NT2/D1 (cell line): ENCODE measurements around a stretch of chr17.

GRCh38 chr17:29434034-29434657 is 44.0 kb downstream of the TAOK1 start:
- RRBS, 2 experiments: no CpG with 5 or more reads among the region's 8 CpGs

GRCh38 chr17:29491541-29492046 is 75.2 kb downstream of the ABHD15 start:
- RRBS, 2 experiments: no CpG with 5 or more reads among the region's 7 CpGs

DNA sequence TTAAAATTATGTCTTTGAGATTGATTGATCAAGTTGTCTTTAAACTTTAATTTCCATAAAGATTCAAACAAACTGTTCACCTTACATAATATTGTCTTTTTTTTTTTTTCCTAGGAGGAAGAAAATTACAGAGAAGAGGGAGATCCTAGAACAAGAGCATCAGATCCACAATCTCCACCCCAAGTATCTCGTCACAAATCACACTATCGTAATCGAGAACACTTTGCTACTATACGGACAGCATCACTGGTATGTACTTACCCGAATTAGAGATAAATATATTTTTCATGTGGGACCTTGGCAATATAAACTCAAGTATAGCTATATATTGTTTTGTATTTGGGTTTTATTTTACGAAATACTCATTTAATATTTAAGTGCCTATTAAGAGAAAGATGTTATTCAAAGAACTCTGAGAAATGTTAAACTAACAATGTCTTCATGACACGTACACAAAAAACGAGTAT is 64.3 kb downstream of the ABHD15 start:
- RRBS, 2 experiments: no CpG with 5 or more reads among the region's 8 CpGs

DNA sequence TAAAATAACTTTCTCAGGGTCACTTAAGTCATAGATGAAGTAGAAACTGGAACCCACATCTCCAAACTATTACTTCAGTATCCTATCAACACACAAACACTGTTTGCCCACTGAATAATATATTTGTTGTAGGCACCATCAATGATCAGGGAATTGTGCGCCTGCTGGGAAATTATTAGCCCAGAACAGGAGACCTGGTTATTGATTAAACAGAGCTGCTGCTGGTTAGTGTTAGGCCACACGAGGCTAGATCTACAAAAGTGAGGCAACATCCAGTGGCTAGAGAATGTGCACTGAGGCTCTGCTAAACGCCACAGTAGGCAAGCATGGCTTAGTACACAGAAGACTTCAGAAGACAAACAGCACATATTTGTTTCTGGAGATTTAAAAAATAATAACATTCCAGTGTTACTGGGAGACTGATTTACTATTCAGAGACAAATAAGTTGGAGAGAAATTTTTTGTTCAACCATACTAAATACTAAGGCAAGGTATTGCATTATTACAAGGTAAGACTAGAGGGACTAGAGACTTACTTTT is 11.0 kb downstream of the ABHD15 start:
- RRBS, 2 experiments: no CpG with 5 or more reads among the region's 3 CpGs

DNA sequence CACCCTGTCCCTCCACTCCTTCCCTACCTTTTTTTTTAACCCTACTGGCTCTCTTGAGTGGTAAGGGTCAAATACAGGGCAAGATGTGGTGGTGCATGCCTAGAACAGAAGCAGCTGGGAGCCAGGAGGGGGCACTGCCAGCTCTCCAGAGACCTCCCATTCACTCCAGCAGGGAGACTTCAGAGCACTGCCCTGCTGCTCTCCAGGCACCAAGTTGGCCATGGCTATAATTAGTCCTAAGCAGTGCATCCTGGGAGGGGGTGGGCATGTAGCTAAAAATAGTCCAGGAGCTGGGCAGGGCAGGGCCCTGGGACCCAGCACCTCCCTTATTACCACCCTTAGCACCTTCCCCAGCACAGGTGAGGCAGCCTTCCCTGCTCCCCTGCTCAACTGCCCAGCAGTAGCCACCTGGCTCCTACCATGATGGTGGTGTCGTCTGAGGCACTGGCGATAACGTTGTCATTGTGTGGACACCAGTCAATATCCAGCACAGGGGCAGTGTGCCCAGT is 3.4 kb downstream of the CORO6 start:
- RRBS, 2 experiments: no CpG with 5 or more reads among the region's 3 CpGs

GRCh38 chr17:29639191-29640091 is 16.7 kb upstream of the CORO6 start:
- RRBS, 2 experiments: no CpG with 5 or more reads among the region's 7 CpGs

GRCh38 chr17:29649348-29649850 is 26.7 kb upstream of the CORO6 start:
- RRBS, 2 experiments: no CpG with 5 or more reads among the region's 5 CpGs

DNA sequence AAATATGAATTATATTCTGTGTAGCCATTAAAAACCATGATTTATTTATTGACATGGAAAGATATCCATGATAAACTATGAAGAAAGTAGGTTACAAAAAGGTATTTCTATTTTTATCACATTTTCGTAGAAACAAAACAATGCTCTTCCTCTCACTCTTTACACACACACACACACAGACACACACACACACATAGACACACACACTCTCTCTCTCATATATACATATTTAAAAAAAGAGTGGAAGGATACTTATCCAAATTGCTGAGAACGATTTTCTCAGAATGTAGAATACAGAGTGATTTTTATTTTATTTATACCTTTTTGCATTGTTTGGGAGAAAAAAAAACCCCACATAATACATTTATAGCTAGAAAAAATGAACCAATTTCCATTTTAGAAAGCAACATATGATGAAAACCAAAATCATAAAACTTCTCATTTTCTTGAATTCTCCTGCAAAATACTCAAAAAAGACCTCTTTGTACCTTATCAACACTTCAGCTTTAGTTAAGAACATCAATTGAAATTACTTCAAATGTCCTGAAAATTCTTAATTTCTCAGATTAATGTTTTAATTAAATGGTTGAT is 68.1 kb upstream of the CORO6 start:
- RRBS, 2 experiments: no CpG with 5 or more reads among the region's 2 CpGs

GRCh38 chr17:29723671-29724315 is 101.1 kb upstream of the CORO6 start:
- RRBS, 2 experiments: no CpG with 5 or more reads among the region's 3 CpGs

DNA sequence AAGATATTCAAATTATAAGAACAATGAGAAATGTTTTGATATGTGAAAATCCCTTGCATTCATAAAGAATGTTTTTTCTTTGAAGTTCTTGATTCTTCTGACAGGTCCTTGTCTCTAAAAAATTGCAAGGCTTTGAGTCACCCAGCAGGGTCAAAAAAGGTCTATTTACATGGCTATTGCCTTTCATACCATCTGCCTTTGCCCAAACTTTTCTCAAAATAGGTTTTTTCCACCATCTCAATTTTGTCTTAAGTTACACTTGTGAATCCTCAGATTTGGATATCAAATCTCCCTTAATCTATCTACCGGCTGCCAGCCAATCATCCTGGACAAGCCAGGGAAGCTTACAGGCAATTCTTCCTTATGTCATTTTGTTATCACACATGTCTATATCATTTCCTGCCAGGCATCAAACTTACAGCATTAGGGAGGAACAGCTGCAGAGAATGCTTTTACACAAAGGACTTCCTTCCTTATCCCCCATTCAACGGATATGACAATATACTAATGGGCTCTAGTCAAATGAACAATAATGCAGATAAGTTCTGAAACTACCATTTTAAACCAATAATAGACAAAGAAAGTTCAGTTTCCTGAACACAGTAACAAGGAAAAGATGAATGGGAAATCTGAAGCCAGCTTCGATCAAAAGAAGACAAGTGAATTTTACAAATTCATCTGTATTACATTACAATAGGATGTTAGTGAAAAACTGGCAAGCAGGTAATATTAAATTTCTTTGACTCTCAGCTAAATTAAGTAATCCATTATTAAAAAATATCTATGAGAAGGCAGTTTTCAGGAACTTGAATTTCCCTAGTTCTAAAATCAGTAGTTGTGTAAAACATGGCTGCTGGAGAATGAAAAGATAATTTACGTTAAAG is 104.2 kb upstream of the CORO6 start:
- RRBS, 2 experiments: no CpG with 5 or more reads among the region's 4 CpGs

DNA sequence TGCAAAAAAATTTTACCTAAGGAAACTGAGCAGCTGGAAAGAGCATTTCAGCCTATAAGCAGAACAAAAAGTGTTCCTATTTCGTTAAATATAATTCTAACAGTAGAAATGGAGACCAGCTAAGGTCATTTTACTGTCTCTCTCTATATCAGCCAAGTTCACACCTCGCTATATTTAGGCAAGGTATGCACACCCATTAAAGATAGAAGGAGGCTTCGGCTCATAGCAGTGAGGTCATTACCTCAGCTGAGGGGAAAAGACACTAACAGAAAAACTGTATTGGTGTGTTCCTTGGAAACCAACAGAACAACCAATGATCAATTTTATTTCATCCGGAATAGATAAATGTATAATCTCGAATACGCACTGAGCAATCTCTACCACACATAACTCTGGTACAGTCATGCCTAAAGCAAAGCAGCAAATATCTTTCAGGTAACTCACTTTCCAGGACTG is 109.8 kb upstream of the CORO6 start:
- RRBS, 2 experiments: no CpG with 5 or more reads among the region's 6 CpGs

DNA sequence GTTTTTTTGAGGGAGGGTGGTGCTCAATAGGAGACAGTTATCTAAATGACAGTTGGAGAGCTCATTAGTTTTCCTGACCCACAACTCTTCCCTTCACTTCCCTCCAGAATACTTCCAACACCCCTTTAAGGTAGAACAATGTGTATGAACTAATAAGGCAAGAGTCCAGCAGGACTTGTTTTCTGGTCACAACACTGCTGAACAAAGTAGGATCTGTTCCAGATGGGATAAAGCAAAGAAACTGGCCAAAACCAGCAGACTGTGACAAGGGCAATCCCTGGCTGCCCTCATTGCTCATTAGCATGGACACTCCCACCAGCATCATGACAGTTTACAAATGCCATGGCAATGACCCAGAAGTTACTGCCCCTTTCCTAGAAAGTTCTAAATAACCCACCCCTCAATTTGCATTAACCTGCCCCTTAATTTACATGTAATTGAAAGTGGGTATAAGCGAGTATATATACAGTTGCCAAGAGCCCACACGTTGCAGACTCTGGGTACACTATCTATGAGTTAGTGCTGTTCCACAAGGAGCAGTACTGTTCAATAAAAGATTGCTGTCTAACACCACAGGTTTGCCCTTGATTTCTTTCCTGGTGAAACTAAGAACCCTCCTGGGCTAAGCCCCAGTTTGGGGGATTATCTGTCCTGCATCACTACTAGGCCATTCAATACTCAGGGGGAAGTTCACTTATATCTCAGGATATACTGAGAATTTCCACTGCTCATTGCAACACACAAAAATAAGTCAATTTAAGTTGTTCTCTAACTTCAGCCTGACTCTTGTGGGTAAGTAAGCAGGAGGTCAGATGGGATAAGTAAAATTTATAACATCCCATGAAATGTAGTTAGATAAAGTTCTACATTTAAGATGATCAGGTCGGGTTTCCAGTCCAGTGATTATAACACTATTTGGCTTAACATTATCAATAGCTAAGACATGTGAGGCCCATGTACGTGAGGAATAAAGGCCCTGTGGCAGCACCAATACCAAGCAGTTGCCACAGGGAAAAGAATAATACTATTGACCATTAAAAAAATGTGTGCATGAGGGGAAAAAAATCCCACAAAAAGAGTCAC is 82.2 kb downstream of the SSH2 start:
- RRBS, 2 experiments: no CpG with 5 or more reads among the region's 4 CpGs

GRCh38 chr17:29928814-29929948 is 847 bp downstream of the SSH2 start:
- RRBS, 2 experiments: no CpG with 5 or more reads among the region's 39 CpGs

- RRBS, 2 experiments: no CpG with 5 or more reads among the region's 18 CpGs
These were observed 118 bp upstream of the SSH2 start for GRCh38 chr17:29930276-29930415.

DNA sequence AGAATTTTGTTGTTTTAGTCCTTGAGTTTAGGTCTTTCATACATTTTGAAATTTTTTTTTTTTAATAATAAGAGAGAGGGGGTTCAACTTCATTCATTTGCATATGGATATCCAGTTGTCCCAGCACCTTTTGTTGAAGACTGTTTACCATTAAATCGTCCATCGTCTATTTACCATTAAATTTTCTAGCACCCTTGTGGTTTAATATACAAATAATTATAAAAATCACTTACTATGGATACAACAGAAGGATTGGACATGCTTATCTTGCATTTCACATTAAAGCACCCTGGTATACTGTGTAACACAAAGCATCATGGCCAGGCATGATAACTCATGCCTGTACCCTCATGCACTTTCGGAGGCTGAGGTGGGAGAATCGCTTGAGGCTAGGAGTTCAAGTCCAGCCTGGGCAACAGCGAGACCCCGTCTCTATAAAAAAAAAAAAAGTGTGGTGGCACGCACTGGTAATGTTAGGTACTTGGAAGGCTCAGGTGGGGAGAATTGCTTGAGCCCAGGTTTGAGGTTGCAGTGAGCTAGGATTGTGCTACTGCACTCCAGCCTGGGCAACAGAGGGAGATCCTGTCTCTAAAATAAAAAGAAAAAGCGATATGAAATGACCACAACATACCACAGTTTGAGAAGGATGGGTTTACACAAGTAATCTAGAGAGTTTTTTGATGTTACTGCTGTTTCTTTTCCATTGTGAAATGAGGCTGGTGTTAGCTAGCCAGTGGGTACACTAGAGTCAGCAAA is 7.2 kb downstream of the NSRP1 start:
- RRBS, 2 experiments: no CpG with 5 or more reads among the region's 8 CpGs

GRCh38 chr17:30236797-30237337 is 1.4 kb upstream of the SLC6A4 start:
- RRBS, 2 experiments: 70 to 75% methylated on average over 3 of the region's 21 CpGs

DNA sequence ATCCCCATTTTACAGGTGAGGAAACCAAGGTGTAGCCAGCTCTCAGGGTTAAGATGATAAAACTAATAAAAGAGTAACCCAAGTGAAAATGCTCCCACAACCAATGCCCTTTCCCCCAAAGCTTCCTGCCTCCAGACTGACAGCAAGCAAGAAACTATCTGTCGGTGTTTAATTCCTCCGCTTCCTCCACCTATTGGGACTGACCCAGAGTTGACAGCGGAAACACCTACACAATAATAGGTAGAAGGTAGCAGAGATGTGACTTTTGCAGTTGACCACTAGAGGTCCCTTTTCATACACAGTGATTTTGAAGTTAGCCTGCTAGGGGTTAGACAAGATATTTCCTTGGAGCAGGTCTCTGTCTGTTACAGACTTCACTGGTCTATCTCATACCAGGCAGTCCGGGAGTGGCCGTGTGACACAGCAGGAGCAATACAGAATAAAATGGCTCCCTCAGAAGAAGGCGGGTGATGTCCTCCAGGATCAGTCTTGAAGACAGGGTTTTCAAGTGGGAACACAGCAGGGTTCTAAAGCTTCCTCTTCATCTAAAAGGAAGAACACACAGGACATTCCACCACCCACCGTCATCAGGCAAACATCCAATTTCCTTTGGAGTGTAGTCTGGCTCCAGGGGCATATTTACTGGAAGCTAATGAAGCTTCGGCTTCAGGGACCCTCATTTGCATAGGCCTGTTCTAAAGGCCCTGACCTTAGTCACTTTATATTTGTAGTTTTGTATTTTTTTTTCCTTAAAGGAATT is 6.3 kb upstream of the TMIGD1 start:
- RRBS, 2 experiments: no CpG with 5 or more reads among the region's 8 CpGs

GRCh38 chr17:30415037-30415722 is 36.5 kb downstream of the CPD start:
- RRBS, 2 experiments: no CpG with 5 or more reads among the region's 3 CpGs

- RRBS, 2 experiments: no CpG with 5 or more reads among the region's 1 CpG
These were observed 44.7 kb downstream of the CPD start for GRCh38 chr17:30423315-30423865.

- RRBS, 2 experiments: no CpG with 5 or more reads among the region's 4 CpGs
These were observed 73.7 kb downstream of the GOSR1 start for GRCh38 chr17:30550867-30551332.